Paraaortic lymph node (tissue), 1 donor: ENCODE measurements around a stretch of chr3.

DNA sequence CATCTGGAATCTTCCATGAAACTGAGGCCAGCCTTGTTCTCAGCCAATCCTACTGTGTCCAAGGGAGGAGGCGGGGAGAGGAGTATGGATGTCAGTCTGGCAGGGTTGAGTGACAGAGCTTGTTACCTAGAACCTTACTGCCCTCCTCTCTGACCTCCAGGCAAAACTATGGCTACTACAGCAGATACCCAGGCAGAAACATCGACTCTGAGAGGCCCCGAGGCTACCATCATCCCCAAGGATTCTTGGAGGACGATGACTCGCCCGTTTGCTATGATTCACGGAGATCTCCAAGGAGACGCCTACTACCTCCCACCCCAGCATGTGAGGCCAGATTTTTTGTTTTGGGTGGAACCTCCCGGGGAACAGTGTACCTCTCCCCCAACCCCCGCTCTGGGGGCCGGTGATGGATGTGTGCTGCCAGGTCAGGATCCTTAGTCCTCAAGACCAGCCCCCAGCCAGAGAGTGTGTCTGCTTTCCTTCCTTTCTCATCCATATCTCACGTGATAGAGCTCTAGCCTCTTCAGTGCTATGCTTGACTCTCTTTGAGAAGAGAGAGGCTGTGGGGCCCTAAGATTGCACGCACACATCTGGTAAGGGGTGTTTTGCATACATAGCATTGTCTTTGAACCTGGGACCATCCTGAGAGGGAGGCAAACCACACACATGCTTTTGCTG lies 41.3 kb downstream of the CHDH start:
- PRO-cap = no peak

DNA sequence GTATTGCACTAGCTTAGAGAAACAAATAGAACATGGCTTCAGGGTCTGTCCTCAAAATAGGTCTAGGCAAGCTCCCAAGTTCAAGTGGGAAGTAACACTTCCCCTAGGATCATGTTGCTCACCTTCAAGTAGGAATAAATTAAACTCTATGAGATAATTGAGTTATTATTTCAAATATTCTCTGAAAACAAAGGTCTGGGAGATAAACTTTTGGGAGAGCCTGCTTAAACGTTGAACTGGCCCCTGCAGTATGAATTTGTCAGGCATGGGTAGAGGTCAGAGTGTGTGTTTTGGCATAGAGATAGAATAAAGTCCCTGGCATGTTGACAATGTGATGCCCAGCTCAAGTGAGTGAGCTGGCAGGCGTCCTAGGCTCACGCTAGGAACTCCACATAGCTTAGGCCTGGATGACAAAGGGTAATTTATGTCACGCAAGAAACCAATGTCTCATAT lies 236.8 kb downstream of the CACNA2D3 start:
- PRO-cap = no peak

GRCh38 chr3:54967698-54968579 lies 40.1 kb upstream of the LRTM1 start:
- PRO-cap = no peak

- PRO-cap = no peak
These were observed 238.3 kb upstream of the LRTM1 start for GRCh38 chr3:55166296-55166514.

GRCh38 chr3:55489632-55490119 lies 2.6 kb upstream of the WNT5A start:
- PRO-cap = no peak

- PRO-cap = bidirectional peak, plus-strand start at chr3:56755275, minus-strand start at chr3:56755142
These were observed 46.8 kb downstream of the ARHGEF3 start for GRCh38 chr3:56754703-56755536.

DNA sequence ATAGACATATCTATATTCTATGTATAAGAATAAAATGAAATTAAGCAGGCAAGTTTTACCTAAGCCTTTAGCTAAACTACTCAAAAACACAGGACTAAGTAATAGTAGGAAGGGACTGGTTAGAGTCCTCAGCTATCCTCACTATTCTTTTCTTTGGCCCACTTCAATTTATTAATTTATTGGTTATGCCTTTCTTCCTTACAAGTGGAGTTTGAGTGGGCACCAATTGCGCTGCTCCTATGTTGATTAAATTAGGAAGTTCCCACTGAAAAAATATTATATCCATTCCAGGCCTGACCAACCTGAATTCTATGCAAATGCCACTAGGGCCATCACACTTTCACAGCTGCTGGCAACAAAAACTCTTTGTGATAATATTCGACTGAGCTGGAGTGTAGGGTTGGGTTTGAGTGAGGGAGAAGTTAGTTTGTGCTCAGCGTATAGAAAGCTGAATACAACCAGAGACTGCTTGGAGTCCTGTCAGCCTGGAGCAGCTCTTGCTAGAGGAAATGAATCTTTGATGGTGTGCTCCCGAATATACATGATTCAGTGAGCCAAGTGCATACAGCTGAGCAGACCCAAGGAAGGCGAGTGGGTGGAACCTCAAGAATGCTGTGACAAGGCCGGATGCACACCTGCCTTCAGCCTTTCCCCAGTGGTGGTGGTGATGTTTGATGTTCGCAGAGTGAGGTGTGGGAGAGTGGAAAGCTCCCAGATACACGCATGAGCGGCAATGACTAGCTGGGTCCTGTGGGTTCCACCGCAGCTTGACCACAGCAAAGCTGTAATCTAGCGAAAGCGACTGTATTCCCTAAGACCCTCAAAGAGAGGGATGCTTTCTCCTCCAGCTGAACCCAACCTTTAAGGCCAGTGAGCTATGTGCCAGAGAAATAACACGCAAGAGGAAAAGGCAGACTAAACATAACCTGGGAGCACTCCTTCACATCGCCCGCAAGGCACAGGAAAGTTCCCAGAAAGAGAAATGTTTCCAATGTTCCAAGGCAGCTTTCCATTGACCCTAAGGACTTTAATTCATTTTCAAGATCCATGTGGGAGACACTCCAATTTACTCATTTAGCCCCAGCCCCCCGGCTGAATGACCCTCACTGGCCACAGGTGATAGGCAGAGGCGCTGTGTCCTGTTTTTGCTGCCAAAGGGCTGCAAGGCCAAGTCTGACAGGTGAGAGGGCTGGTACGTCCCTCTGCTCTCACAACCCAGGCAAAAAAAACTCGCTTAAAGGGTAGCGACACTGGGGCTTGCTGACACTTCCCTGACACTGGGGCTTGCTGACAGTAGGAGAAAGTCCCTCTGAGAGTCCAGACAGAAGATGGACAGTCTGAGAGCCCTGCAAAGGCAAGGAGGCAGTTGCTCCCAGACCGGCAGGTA lies 1.2 kb downstream of the ARHGEF3 start:
- PRO-cap = bidirectional peak, plus-strand start at position 683 of the sequence, minus-strand start at position 548 of the sequence; unidirectional peak, minus-strand start at position 863 of the sequence

- PRO-cap = unidirectional peak, minus-strand start at chr3:56825874
These were observed 23.9 kb upstream of the ARHGEF3 start for GRCh38 chr3:56825540-56826138.

DNA sequence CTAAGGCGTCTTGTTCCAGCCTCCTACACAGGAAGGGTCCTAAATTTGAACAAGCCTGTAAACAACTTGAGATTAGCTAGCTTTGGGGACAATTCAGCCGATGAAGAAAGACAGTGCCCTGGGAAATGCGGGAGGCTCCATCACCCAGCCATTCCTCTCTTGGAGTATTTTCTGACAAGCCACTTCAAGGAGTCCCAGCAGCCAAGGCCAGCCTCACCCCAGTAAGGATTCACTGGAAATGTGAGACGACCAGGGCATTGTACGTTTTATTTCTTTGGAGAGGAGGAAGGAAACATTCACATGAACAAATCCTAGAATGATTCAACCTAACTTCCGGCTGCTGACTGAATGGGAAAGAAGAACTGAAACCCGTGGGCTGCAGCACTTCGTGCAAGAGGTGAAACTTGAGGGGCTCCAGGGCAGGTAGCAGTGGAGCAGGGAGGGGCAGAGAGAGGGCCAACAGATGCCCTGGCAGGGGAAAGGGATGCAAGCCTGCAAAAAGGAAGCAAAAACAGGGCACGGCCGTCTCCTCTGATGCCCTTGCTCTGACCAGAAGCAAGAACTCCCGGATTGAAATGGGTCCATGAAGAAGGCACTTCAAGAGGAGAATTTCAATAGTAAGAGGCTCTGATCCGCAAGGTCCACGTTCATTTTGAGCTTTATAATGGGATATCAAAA lies 116.5 kb upstream of the ARHGEF3 start:
- PRO-cap = no peak

- PRO-cap = no peak
These were observed 83.5 kb upstream of the SPATA12 start for GRCh38 chr3:56976584-56977742.

DNA sequence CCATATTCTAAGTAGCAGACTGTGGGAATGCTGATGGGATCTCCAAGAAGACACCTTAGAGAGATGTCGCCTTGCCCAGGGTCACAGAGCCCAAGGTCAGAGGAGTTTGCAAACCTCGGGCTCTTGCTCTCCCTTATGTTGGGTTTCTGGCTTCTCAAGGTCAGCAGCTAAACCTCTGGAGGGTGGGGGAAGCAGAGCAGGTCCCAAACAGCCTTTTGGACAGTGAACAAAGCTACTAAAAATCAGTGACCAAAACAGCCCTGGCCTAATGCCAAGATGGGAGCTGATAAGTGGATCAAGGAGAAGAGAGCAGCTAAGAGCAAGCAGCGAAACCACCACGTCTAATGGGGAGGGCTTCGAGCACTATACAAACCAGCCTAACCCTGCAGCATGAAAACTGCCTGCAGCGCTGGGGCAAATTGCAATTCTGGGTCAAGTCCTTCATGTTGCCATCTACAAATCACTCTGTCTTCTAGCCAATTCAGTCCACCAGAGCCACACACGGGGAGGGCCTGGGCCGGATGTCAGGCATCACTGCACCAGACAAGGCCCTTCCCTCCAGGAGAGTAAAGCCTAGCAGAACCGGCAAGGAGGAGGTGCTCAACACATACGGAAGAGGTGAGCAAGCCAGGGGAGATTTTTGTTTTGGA lies 30.6 kb upstream of the SPATA12 start:
- PRO-cap = no peak

GRCh38 chr3:57252480-57252792 lies 24.9 kb downstream of the APPL1 start:
- PRO-cap = no peak

DNA sequence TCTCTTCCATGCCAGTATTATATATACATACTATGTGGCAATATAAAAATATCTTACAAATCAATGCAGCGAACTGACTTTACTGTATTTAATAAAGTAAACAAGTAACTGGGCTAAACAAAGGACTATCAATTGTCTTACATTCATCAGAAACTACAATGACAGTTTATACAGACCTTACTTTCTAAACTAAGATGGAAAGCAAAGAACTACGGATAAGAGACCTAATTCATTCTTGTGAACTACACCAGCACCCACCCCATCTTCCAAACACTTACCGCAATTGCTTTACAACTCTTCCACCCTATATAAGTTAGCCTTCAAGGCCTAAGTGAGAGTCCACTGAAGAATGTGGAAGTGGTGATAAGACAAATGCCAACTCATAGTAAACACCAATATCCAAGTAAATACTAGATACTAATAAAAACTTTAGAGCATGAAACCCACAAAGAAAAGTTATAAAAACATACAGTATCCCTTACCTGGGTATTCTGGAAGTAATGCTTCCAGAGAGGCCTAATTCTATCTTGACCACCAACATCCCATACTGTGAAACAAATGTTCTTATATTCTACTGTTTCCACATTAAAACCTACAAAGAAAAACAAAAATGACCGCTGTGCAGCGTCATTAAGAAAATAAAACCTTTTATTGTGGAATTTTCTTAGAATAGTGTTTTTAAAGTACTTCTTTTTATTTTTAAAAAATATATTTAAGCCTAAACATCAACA lies 13.6 kb downstream of the ARF4 start:
- PRO-cap = no peak

GRCh38 chr3:57857396-57858240 lies 101.5 kb downstream of the SLMAP start:
- PRO-cap = no peak

DNA sequence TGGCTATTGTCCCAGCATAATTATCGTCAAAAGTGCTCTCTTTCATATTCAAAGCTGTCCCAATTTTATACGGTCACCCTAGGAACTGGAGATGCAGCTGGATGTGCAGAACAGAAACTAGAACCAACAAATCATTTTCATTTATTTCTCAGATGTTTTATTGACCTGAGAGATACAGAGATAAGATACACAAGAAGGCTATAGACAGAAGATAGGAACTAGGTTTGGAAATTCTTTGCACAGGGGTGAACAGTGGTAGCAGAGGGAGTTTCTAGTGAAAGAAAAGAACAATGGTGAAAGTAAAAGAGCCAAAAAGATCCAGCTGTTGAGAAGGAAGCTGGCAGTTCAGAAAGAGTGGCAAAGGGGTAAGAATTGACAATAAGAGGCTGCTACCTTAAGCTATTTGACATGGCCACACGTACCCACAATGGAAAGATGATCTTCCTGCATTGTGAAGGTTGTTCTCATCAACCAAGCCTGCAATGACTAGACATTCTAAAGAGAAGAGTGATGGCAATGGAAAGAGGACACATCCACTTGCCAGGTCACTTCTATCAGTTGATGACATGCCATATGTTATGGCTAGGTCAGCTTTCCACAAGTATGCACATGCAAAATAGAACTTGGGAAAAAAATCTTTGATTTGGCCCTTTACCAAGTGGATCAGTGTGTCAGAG lies 105.2 kb upstream of the FLNB start:
- PRO-cap = no peak

DNA sequence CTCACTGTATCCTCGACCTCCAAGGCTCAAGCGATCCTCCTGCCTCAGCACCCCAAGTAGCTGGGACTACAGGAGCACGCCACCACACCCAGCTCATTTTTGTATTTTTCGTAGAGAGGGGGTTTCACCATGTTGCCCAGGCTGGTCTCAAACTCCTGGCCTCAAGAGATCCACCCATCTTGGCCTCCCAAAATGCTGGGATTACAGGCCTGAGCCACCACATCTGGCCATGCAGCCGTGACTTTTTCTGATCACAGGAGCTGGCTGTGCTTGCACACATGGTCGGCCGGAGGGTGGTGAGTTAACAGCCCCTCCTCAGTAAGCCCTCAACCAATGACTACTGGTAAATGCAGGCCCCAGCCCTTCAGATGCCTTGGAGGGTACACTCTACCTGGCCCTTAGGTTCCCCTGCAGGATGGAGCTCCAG lies 25.0 kb upstream of the FLNB start:
- PRO-cap = no peak

- PRO-cap = no peak
These were observed 5.9 kb downstream of the FLNB start for GRCh38 chr3:58014074-58014593.

DNA sequence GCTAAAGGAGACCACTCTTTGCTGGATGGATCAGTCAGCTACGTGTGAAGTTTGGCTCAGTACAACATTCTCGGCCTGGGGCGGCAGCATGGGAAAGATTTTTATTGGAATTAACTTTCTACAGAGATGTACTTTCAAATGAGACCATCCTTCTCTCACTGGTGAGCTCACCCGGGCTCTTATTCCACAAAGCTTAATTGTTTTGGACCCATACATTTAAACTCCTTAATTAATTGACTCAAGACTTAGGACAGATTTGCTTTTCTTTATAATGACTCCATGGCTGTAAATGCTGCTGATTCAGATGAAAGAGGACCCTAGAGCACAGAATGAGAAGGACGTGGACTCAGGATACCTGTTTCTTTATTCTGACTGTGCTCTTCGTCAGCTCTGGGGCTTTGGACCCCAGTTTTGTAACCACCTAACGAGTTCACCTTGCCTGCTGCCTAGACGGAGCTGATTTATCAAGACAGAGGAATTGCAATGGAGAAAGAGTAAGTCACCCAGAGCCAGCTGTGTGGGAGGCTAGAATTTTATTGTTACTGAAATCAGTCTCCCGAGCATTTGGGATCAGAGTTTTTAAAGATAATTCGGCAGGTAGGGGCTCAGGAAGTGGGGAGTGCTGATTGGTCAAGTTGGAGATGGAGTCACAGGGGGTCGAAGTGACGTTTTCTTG lies 27.7 kb downstream of the FLNB start:
- PRO-cap = no peak

DNA sequence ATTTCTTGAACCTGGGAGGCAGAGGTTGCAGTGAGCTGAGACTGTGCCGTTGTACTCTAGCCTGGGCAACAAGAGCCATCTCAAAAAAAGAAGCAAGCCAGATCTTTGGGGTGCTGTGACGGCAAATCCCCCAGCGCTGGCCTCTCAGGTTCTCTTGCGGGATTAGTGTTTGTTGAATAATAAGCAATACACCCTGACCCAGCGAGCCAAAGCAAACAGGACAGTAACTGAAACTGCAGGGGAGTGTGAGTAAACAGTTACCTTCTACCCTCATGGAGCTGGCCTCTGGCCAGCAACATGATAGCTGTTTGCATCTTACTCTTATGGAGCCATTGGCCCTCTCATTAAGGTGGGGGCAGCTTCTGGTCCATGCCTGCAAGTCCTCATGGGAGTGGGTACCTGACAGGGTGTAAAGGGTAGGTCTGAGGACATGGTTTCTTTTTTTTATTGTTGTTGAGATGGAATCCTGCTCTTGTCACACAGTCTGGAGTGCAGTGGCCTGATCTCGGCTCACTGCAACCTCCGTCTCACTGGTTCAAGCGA lies 31.9 kb downstream of the FLNB start:
- PRO-cap = no peak

DNA sequence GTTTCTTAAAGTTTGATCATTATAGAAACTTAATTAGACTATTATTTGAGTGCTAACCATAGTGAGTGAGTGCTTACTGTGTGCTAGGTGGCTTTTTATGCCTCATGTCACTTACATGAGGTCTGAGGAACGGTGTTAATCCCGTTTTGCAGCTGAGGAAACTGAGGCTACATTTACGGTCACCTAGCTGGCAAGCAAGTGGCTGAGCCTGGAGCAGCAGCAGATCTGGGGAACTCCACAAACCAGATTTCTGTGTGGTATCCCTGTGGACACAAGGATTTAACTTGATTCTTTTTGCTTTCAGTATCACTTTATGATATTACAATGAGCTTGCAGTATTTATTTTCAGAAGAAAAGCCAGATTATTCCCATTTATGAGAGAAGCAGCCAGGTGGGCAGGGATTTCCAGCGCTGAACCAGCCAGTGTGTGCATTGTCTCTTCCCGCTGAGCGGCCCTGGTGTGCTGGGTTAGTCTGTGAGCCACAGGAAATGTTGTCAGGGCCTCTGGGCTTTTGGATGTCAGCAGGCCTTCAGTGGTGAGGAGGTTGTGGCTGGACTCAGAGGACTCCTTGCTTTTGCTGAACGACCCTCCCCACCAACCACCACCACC lies 32.8 kb downstream of the FLNB start:
- PRO-cap = no peak